ENCODE measurements around a stretch of chr3.

DNA sequence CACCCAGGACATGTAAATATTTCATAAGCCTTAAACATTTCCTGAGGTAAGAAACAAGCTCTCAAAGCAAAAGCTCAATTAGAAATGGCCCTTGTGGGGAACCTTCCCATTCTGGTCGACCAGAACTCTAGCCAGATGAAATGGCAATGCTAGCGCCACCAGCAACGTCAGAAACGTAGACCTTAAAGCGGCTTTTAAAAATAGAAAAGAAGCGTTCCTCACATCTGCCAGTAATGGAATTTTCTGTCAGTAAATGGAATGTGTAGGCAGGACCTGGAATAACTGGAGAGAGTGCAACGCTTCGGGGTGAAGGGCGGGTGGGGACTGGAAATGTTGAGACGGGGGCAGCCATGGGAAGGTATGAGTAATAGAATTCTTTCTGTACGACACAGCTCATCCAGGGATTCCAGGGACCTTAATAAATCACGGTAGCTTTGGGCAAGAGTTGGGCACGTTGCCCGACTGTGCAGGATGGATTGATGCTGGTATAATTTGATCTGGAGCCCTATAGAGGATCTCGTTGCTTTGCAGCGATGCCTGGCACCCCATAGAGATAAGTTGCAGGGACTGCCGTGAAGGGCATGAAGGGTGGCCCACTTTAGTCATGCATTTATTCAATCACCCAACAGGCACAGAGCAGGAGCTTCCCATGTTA lies 44.5 kb downstream of the BTD start:
- RRBS = no CpG with 5 or more reads among the region's 17 CpGs

GRCh38 chr3:15768571-15769516 lies 28.9 kb downstream of the ANKRD28 start:
- RRBS = no CpG with 5 or more reads among the region's 5 CpGs

DNA sequence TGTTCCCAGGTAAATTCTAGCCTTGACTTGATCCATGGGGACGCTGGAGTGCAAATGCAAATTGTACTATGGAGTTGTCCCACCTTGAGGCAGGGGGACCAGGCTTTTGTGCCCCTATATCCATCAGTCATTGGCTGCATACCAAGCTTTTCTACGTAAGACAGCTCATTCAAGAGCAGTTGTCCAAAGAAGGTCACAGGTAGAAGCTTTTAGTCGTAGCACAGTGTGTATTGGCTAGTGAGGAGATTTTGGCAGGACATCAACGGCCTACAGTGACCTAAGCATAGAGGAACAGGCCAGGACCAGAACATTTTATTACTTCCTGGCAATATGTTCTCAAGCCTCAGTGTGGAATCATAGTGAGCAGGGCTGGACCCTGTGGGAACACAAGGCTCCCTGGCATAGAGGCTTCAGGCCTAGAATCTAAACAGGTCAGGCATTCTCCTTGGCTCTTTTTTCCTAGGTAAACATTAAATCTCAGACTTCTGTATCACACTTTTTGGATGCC lies 105.4 kb upstream of the ANKRD28 start:
- RRBS = no CpG with 5 or more reads among the region's 4 CpGs

DNA sequence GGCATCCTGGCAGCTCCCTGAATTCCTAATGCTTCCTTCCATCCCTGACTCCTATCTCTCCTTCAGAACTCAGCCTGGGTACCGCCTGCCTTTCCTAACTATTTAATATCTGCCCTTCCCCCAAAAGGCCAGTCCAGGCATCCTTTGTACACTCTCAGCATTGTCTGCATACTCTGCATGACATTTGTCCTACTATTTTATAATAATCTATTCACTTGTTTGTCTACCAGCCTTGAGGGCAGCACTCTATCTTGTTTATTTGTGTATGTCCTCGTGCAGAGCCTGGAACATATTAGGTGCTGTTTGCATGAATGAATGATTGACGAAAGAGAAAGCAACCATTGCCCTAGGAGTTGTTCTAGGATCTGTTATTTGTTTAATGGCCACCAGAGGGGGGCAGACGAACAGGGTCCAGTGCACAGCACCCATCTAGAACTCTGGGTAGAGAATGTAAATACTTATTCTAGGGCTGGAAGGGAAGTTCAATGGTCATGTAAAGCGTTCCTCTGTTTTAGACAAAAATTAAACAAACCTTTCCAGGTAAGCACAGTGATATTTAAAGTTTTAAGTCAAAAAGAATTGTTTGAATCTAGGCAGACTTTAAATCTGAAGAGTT lies 125.9 kb upstream of the GALNT15 start:
- RRBS = no CpG with 5 or more reads among the region's 5 CpGs

GRCh38 chr3:16135891-16136432 lies 38.5 kb upstream of the GALNT15 start:
- RRBS = no CpG with 5 or more reads among the region's 6 CpGs

GRCh38 chr3:16203618-16204069 lies 29.2 kb downstream of the GALNT15 start:
- RRBS = no CpG with 5 or more reads among the region's 5 CpGs

DNA sequence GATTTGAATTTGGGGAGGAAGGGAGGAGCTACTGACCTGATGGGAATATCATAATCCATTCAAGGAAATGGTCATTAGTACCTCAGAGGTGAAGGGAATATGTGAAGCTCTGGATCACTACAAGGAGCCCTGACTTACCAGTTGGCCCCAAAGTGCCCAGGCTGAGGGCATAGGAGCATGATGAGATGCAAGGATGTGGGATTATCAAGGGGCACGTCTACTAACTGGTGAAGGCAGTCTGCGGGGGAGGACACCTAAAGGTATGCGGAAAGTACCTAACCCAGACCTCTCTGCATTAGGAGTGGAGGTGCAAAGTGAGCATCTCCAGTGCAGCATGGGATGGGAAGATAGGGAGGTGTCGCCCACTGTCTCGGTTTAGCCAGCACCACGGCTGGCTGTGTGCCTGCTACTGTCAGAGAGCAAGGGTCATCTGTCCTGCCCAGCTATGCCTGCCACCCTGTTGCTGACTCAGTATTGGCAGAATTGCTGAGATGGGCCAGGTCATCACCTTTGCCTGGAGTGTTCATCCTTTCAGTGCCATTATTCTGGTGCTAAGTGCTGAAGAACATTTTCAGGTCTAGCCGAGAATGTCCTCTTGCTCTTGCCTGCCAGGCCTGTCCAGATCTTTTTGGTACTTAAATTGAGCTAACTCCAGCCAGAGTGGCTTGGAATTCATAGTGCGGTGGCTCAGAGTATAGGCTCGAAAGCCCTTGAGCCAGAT lies 40.1 kb downstream of the OXNAD1 start:
- RRBS = no CpG with 5 or more reads among the region's 9 CpGs

GRCh38 chr3:16400416-16401032 lies 113.0 kb downstream of the RFTN1 start:
- RRBS = no CpG with 5 or more reads among the region's 10 CpGs

GRCh38 chr3:16448378-16449134 lies 64.9 kb downstream of the RFTN1 start:
- RRBS = no CpG with 5 or more reads among the region's 7 CpGs

DNA sequence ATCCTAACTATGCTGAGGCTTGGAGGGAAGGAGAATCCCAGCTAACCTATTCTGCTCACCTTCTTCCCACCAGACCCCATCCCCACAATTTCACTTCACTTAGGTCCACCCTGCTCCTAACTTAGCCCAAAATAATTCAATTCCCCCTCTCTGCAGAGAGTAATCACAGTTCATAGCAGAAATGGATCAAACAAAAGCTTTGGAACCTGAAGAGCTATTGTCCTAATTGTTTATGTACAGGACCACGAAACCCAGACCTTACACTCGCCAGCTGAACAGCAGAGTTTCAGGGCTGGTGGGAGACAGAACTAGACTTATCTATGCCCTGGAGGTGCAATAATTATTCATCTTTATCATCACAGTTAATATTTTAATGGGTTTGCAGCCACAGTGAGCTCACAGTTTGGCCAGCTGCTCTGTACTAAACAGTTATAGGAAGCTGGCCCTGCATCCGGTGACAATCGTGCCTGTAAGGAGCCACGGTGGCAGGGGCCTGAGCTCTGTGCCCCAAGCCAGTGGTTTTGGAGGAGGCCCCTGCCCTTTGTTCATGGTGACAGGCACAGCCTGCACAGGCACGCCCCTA lies 3.0 kb upstream of the RFTN1 start:
- RRBS = no CpG with 5 or more reads among the region's 6 CpGs

- RRBS = no CpG with 5 or more reads among the region's 2 CpGs
These were observed 3.6 kb upstream of the RFTN1 start for GRCh38 chr3:16517002-16517663.

DNA sequence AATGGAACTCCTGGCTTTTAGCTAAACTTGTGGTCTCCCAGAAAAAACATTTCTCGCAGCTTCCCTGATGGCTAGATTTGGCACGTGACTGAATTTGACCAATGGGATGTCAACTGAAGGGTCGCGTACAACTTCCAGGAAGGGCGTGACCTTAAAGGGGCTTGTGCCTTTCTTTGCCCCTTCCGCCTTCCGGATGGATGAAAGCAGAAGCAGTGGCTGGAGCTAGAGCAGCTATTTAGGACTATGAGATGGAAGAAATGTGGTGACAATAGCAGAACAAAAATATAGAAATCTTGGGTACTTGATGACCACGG lies 22.6 kb upstream of the RFTN1 start:
- RRBS = no CpG with 5 or more reads among the region's 8 CpGs

DNA sequence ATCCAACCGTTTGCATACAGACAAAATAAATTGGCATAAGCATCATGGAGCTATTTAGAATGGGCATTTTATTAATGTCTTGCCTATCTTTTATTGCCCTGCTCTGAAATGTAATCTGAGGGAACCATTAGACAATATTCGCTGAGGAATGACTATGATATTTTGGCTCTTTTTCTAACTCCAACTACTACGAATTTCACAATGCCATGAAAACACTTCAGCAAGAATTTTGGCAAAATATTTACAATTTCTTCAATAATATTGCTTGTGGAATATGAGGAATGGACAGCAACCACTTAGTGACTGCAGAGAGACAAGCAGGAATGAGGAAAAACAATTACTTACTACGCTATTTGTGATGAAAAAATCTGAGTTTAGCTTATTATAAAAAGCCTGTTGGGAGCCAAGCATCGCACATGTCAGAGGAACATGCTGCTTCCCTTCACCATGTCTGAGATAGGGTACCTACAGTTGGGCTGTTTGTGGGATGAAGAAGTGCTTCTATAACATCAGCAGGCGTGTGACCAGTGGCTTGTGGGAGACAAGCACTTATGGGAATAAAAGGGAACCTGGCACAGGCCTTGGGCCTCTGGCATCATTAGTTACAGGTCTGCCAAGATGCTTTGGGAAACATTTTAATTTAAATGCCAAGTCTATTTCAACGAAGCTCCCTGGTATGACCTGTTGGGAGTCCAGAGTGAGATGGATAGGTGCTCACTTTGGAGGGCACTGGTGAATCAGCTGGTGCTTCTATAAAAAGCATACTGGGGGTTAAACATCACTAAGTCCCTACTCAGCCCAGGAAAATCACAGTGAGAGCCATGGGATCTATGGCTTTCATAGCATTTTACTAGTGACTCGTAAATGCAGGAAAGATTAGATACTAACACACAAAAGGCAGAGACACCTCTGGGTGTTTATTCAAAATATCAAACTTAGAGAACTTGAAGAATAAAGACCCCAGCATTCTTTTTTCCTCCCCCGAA lies 2.6 kb upstream of the PLCL2 start:
- RRBS = no CpG with 5 or more reads among the region's 9 CpGs

DNA sequence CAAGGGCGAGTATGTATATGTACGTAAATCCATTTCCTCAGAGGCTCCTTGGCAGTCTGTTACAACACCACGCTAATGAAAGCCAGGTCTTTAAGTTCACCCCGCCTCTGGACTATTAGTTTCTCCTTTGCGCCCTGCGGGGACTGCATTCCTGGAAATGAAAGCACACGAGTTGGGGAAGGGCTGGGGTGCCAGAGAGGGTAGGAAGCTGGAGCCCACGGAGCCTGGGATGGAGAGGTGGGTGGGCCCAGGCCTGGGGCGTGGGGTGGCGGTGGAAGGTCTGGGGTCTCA lies 1.7 kb upstream of the PLCL2 start:
- RRBS = no CpG with 5 or more reads among the region's 10 CpGs

GRCh38 chr3:17140672-17141108 lies 255.9 kb downstream of the PLCL2 start:
- RRBS = no CpG with 5 or more reads among the region's 9 CpGs

DNA sequence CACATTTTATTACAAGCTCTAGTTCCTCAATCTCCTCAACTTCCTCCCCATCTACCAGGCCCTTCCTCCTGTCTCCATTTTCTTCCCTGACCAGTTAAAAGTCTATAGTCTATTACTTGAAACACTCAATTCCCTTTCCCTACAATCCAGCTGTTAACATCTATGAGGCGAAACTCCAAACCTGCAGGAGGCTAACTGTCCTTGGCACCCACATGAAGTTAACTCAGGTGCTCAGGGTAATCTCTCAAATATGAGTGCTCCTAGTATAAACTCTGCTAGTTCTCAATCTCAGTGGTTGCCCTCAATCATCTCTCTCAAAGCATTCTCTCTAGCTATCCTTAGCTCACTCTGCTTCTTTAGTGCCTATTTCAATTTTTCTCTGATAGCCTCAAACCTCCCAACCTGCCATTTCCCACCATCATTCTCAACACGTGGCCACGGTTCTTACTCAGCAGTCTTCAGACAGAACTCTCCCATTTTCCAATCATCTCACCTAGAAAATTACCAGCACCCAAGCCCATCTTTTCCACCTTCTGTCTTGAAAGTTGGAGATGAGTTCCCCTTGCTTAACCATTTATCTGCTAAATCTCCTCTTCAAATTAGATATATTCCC lies 412.2 kb downstream of the TBC1D5 start:
- RRBS = no CpG with 5 or more reads among the region's 3 CpGs

DNA sequence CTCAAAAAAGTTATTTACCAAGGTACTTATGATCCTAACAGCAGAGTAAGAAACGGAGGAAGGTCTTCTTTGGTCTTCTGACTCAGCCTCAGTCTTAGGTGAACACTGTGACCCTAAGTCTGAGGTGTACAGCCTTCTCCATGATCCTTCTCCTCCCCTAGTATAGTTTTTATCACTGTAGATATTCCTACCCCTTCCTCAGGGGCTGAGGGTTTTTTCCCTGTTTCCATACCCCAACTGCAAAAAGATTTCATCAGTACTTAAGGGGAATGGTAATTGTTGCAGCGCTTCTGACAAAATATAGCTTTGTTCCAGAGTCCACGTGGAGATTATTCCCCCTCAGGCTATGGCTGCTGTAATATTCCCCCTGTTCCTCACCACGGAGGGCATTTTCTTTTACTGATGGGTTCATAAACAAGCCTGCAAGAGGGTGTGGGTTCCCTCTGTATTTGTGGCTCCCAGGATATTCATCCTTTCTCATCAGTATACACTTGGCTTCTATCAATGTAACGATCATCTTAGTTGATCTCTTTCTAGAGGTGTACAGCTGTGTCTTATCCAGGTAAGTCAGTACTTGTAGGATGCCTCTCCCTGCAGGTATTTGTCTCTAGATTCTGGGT lies 284.3 kb downstream of the TBC1D5 start:
- RRBS = no CpG with 5 or more reads among the region's 5 CpGs

DNA sequence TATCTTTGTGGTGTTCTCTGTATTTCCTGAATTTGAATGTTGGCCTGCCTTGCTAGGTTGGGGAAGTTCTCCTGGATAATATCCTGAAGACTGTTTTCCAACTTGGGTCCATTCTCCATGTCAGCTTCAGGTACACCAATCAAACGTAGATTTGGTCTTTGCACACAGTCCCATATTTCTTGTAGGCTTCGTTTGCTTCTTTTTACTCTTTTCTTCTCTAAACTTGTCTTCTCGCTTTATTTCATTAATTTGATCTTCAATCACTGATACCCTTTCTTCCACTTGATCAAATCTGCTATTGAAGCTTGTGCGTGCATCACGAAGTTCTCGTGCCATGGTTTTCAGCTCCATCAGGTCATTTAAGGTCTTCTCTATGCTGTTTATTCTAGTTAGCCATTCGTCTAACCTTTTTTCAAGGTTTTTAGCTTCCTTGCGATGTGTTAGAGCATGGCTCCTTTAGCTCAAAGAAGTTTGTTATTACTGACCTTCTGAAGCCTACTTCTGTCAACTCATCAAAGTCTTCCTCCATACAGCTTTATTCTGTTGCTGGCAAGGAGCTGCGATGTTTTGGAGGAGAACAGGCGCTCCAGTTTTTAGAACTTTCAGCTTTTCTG lies 124.9 kb downstream of the TBC1D5 start:
- RRBS = no CpG with 5 or more reads among the region's 10 CpGs

Data from GM19240 (cell line).